Mammary epithelial cell (primary cell): ENCODE results near the gene H4C1.

- CAGE, long polyA plus RNA = no peak
- RRBS = no CpG with 5 or more reads among the region's 15 CpGs
Observed at GRCh38 chr6:21593212-21593655, 317 bp upstream of the SOX4 start.

DNA sequence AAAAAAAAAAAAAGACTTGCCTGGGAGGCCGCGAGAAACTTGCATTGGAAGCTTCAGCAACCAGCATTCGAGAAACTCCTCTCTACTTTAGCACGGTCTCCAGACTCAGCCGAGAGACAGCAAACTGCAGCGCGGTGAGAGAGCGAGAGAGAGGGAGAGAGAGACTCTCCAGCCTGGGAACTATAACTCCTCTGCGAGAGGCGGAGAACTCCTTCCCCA is 487 bp downstream of the SOX4 start:
- CAGE, long polyA plus RNA = no peak
- RRBS = no CpG with 5 or more reads among the region's 10 CpGs

GRCh38 chr6:21596192-21596830 is 2.8 kb downstream of the SOX4 start:
- CAGE, long polyA plus RNA = no peak
- RRBS = under 1% methylated on average over 5 of the region's 34 CpGs

DNA sequence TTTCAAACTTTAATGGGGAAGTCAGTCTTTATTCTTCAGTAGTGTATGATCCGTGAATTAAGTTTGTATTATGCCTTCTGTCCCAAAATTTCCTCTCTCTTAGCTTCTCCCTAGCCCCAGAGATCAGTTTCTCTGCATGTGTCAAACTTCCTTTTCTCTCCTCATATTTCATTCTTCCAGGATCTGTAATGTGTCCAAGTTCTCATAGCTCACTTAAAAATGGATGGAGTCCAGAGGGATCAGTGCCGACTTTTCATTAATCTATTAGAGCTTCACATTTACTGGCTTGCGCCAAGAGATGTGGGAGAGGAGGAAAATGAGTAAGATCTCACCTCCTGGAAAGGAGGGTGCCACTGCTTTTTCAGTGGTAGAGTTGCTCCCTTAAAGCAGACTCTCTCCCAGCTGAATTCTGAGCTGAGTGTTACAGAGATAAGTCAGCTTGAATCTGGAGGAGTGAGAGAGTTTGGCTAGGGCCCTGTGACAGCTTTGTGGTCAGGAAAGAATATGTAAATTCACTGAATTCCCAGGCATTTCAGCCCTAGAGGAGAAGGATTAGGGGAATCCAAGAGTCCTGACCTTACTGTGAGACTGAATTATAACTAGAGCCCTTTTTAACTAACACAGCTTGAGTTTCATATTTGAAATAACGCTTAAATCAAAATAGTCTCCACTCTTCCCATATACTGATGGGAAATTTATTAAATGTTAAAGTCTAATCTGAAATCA is 175.9 kb downstream of the SOX4 start:
- CAGE, long polyA plus RNA = no peak
- RRBS = no CpG with 5 or more reads among the region's 4 CpGs

GRCh38 chr6:21997521-21998394 is 299.1 kb downstream of the PRL start:
- CAGE, long polyA plus RNA = no peak
- RRBS = no CpG with 5 or more reads among the region's 8 CpGs

DNA sequence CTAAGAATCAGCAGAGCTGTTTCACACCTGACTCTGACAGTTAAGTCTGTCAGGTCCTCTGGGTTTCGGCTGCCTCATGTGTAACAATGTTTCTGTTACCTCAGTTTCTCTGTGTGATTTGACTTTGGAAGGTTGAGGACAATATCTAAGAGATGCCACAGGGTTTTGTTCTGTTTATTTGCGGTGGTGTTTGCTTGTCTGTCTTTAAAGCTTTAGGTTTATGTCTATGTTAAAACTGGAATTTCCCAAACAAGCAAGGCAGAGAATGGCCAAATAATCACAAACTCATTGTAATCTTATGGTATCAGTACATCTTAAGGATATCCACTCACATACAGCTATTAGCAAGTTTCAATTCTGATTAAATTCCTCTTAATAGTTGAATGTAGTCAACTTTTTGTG is 319.3 kb downstream of the HDGFL1 start:
- CAGE, long polyA plus RNA = no peak
- RRBS = no CpG with 5 or more reads among the region's 2 CpGs

GRCh38 chr6:23583851-23584757 is 541.9 kb upstream of the NRSN1 start:
- CAGE, long polyA plus RNA = no peak
- RRBS = no CpG with 5 or more reads among the region's 6 CpGs

- CAGE, long polyA plus RNA = no peak
- RRBS = no CpG with 5 or more reads among the region's 7 CpGs
Observed at GRCh38 chr6:23650583-23651277, 475.3 kb upstream of the NRSN1 start.

- CAGE, long polyA plus RNA = no peak
- RRBS = no CpG with 5 or more reads among the region's 54 CpGs
Observed at GRCh38 chr6:24359760-24360578, 2.1 kb upstream of the DCDC2 start.

DNA sequence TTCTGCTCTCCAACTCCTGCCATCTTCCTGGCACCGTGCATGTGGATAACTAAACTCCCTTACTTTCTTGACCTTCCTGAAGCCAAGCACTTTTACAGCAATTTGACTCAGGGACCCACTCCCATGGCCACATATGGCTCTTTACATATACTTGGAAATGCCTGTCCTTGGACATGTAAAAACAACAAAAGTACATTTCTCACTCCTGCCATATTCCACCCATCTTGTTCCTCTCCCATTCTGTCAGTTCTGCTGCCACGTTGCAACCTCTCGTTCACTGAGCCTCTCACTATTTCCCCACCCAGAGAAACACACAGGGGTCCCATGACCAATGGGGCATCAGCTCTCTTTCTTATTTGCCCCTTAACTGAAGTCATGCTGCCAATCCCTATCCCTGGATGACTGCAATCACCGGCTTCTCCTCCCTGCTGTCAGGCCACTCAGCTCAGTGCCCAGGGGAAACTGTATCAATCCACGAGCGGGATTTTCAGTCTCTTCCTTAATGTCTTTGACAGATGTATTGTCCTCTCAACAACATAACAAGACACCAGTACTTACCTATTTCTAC is 437 bp downstream of the GPLD1 start:
- CAGE, long polyA plus RNA = no peak
- RRBS = no CpG with 5 or more reads among the region's 6 CpGs

- CAGE, long polyA plus RNA = no peak
- RRBS = no CpG with 5 or more reads among the region's 2 CpGs
Observed at GRCh38 chr6:24584421-24584800, 61.6 kb downstream of the KIAA0319 start.

DNA sequence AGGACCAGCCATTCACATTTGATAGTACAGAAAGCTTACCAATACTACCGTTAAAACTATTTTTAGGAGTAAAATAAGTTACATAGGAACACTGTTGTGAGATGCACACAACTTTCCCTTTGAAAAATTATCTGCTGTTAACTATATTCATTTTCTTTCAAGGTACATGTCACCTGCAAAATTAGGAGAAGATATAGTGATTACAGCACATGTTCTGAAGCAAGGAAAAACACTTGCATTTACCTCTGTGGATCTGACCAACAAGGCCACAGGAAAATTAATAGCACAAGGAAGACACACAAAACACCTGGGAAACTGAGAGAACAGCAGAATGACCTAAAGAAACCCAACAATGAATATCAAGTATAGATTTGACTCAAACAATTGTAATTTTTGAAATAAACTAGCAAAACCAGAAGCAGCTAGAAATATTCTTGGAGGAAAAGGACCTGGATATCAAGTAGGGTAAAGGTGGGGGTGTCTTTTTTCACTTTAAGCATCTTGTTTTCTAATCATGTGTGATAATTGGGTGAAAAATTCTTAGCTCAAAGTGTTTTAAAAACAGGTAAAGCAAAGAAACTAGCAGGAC is 17.6 kb downstream of the C6orf62 start:
- CAGE, long polyA plus RNA = no peak
- RRBS = no CpG with 5 or more reads among the region's 1 CpG

DNA sequence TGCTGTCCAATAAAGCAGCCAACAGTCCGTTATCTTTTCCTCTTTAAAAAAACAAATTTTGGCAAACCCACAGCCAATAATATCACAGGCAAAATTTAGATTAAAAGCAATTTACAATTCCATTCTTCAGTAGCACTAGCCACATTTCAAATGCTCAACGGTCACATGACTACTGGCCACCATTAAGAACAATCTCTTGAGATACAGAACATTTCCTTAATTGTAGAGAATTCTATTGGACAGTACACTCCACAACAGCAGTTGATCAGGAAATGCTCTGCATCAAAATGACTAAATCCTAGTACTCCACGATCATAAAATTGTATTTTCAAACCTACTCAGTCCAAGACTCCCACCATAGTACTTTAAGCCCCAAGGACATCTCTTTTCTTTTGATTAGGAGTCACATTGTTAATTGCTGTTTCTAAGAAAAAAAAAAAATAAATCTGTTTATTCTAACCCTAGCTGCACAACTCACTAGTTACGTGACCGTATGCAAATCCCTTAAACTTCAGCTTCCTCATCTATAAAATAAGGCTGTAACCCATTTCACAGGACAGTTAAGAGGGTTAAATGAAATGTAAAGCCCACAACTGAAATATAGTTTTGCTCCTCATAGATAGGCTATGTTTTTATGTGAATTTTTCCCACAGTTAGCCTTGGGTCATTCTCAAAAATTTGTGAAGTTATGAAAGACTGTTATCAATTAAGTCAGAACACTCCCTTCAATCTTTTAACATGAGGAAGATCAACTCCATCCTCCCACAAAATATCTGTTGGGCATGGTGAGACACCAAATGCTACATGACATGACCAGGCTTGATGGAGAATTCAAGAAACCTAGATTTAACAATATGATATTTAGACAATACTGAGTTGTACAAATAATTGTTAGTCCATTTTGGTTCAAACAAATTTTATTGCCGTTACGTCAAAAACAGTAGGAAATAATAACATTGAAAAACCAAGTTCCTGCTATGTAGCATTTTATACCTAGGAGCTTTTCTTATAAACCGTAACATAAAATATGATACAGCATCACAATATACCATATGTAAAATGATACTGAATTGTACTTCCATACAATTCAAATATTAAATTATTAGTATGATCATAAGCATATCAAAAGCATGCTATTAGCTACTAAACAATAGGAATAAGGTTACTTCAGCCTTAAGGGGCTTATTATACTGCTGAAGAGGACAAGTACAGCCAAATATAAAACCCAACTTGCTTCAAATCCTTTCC is 9.5 kb downstream of the C6orf62 start:
- CAGE, long polyA plus RNA = no peak
- RRBS = no CpG with 5 or more reads among the region's 8 CpGs

DNA sequence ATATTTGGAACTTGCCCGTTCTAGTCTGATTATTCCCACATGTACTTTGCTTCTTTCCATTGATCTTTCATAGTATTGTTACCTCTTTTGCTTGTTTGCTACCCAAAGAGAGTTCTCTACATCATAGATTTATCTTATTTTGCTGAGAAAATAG is 303 bp upstream of the ARMH2 start:
- CAGE, long polyA plus RNA = no peak
- RRBS = no CpG with 5 or more reads among the region's 1 CpG

DNA sequence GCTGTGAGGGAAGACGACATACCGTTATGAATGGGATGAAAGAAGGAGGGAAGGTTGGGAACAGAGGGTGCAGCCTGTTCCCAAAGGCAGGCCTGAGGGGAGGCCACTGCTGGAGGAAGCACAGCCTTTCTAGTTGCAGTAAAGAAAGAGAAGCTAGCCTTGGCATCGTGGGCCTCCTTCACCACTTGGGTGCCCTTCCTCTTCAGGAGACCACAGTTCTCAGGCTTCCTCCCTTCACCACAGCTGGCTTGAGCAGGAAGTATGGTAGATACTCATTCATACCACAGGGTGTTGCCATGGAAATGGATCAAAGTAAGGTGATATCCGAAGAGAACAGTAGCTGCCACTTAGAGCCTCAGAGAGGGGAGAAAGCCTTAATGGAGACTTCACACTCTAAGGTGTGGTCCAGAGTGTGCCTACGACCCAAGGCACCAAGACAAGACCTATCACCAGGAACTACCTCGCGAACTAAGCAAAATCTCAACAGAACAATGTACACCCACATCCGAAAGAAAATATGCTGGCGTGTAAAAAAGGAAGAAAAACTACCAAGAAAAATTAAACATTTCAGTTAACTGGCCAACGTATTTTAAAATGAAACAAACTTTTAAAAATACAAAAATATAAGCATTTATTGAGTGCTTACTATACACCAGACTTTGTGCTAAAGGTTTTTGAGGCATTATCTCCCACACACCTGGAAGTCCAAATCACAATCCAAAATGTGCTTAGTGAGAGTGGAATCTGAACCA is 120.5 kb upstream of the RIPOR2 start:
- CAGE, long polyA plus RNA = no peak
- RRBS = no CpG with 5 or more reads among the region's 10 CpGs

DNA sequence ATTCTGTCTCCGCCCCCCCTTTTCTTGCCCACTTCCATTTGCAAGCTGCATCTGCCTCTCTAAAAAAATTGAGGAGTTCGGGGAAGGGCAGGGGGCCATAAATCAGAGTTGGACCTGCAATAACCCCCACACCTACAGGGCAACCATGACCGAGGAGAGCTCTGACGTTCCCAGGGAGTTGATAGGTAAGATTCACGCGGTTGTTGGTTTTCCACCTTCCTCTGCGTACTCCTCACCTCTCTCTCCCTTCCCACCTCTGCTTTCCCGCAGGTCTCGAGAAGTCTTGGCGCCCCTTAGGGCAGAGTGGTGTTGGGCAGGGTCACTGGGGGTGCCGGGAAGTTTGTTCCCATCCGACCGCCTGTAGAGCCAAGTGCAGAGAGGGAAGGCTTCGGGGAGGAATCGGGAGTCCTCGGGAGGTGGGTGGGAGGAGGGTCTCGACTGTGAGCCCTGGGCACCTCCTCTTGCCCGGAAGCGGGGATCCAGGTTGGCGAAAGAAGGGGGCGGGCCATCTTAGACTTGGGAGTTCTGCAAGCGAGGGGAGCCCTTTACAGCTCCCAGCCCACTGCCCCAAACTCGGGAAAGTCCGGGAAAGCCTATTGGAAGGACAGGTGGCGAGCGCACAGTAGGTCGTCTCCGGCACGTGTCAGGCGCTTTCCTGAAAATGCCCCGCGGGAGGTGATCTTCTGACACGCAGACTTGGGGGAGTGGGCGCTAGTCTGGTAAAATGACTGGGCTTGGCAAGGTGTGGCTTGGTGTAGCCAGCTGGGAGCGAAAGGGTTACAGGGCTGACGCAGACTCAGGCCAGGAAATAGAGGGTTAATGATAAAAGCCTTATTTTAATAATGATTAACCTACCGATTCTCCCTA is 710 bp downstream of the CARMIL1 start:
- CAGE, long polyA plus RNA = no peak
- RRBS = 0% methylated on average over 2 of the region's 37 CpGs

- CAGE, long polyA plus RNA = no peak
- RRBS = no CpG with 5 or more reads among the region's 6 CpGs
Observed at GRCh38 chr6:25830844-25831286, 987 bp downstream of the SLC17A1 start.

- CAGE, long polyA plus RNA = no peak
- RRBS = no CpG with 5 or more reads among the region's 14 CpGs
Observed at GRCh38 chr6:25987296-25988399, 25.0 kb downstream of the TRIM38 start.

- CAGE, long polyA plus RNA = no peak
- RRBS = no CpG with 5 or more reads among the region's 60 CpGs
Observed at GRCh38 chr6:26021034-26021993, at the start of gene H4C1. Gene H4C1, plus strand, starts transcription at chr6:26021649.

DNA sequence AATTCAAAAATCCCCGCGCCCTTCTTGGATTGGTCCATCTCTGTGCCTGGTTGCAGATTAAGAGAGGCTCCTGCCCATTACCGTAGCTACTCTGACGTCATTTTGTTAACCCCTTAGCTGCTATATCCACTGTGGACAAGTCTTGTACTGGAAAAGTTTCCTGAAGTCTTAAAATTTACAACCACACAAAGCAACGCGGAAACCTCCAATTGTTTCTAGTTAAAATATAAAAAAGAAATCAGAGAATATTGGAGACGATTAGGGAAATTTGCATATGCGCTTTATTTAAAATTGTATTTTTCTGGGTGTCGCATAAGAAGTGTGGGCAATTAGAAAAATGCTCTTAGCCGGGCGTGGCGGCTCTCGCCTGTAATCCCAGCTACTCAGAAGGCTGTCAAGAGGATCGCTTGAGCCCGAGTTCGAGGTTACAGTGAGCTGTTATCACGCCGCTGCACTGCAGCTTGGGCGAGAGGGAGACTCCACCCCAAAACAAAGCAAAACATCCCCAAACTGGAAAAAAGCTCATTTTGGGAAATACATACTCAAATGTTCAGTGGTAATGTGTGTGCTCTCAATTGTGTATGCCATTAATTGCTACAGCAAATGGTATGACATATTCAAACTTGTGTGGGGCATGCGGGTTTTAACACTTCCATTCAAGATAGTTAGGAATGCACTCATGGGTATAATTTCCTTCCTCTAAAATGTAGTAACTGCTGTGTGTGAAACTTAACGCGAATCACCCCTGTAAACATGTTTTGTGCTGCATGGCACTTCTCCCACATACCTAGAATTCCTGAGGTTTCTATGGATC is 471 bp upstream of the H3C2 start:
- CAGE, long polyA plus RNA = no peak
- RRBS = no CpG with 5 or more reads among the region's 22 CpGs